Iris pigment epithelial cell (primary cell): ENCODE data around the genes KMT5B and TPCN2.

DNA sequence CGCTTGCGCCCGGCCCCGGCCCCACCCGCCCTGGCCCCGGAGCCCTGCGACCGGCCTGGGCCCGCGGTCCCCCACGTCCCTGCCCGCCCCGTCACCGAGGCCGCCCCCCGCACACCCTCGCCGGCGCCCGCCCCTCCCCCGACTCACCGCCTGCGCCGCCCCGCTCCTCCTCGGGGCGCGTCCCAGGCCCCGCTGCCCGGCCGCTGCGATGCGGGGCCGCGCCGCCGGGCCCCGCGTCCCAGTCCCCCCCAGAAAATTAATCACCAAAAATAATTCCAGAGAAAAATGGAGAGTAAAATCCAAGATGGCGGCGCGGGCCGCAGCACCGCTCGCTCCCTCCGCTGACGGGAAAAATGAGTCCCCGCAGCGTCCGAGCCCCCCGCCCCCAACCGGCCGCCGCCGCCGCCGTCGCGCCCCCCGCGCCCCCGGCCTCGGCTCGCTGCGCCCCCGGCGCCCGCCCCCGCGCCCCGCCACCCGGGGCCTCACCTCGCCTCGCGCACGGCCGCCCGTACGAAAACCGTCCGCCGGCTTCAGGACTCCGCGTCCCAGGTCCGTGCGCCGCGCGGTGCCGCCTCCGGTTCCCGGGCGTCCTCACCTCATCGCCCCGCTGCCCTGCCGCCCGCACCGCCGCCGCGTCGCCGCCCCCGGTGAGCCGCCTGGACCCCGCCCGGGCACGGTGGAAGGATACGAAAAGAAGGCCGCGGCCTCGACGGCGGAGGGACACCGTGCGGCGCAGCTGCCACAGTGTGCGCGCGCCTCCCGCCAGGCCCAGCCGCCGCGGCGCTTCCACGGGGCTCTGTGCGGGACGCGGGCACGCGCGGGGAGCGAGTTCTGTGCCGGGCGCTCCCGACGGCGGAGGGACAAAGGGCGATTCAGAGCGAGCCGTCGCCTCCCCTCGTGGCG, at the start of gene KMT5B:
TSS of gene KMT5B (minus strand) at position 306 of the 903 bp plus-strand sequence.
- RRBS = 2% methylated on average over 71 of the region's 144 CpGs

GRCh38 chr11:68257593-68258737, 13.8 kb downstream of the C11orf24 start:
- RRBS = 17% methylated on average over 3 of the region's 34 CpGs

GRCh38 chr11:68273017-68273540, 1.3 kb upstream of the C11orf24 start:
- RRBS = no CpG with 5 or more reads among the region's 14 CpGs

GRCh38 chr11:68347628-68348378, 35.4 kb downstream of the LRP5 start:
- RRBS = no CpG with 5 or more reads among the region's 42 CpGs

GRCh38 chr11:68403356-68403827, 57.2 kb upstream of the PPP6R3 start:
- RRBS = 97% methylated on average over 3 of the region's 21 CpGs

DNA sequence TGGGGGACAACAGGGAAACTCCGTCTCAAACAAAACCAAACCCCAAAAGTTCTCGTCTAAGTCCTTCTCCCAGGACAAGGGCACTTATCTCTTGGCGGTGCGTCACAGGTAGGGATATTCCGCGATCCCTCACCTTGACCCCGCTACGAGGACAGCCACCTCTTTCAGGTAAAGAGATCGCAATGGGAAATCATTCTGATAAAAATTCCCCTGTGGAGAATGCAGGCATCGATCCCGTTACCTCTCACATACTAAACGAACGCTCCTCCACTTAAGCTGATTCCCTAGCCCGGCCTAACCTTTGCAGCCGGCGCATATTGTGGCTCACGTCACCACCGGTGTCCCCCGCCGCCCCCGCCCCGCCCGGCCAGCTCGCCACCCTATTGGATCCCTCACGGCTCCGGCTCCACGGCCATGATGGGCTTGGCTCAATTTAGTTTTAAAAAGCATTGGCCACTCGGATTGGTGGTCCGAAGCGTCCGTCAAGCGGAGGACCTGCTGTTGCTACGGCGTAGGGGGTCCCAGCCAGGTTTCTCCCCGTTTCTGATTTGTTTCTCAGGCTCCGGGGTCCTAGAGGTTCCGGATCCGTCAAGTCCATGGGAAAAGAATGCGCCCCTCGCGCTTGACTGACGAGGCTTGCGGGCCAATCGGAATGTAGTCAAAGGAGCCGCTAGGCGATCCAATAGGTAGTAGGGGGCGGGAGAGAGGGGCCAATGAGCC, 457 bp upstream of the PPP6R3 start:
- RRBS = 0% methylated on average over 2 of the region's 47 CpGs

GRCh38 chr11:68542567-68543211, 82.1 kb downstream of the PPP6R3 start:
- RRBS = no CpG with 5 or more reads among the region's 5 CpGs

DNA sequence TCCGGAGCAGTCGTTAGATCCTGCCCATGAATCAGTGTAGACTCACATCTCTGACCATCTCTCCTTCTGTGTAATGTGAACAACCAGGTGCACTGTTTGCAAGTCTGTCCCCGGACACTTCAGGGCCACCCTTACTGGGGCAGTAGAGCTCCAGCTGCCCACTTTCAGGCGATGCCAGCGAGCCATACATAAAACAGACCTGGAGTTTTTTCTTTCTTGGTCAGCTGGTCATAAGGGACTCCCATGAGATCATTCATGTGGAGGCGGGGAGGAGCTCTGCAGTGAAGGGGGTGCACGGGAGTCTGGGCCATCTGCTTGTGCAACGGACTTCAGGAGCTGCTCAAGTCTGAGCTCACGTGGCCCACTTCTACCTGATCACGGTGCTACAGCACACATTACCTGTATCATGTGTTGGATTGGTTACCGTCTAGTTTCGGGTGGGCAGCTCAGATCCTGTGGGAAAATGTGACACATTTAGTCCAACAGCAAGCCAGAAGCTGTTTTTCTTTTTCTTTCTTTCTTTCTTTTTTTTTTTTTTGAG, 9.2 kb upstream of the MRGPRF start:
- RRBS = 89% methylated on average over 1 of the region's 12 CpGs

- RRBS = no CpG with 5 or more reads among the region's 25 CpGs
Observed at GRCh38 chr11:69048531-69049001, at the start of gene TPCN2. TPCN2 (plus strand) TSS chr11:69048932.

GRCh38 chr11:69074756-69075103, 26.0 kb downstream of the TPCN2 start:
- RRBS = no CpG with 5 or more reads among the region's 8 CpGs

GRCh38 chr11:69094359-69095408, 46.0 kb downstream of the TPCN2 start:
- RRBS = no CpG with 5 or more reads among the region's 22 CpGs

DNA sequence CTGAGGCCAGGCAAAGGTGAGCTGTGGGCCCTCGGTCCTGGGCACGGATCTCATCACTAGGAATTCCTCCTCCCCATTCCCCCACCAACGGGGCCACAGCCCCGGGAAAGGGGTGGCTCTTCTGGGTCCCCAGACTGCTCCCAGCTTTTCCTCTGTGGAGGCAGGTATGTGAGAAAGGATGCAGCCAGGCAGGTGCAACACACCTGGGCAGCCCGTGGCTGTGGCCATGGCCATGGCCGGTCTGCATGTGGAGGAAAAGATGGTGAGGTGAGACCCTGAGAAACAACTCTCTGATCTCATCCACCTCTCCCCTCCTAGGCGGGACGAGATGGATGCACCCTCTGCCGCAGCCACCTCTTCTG, 10.4 kb downstream of the SMIM38 start:
- RRBS = no CpG with 5 or more reads among the region's 9 CpGs

- RRBS = no CpG with 5 or more reads among the region's 14 CpGs
Observed at GRCh38 chr11:69299978-69300853, 6.3 kb downstream of the MYEOV start.

- RRBS = no CpG with 5 or more reads among the region's 64 CpGs
Observed at GRCh38 chr11:69638052-69638796, 2.7 kb upstream of the CCND1 start.

- RRBS = no CpG with 5 or more reads among the region's 20 CpGs
Observed at GRCh38 chr11:69644100-69644687, 3.2 kb downstream of the CCND1 start.

DNA sequence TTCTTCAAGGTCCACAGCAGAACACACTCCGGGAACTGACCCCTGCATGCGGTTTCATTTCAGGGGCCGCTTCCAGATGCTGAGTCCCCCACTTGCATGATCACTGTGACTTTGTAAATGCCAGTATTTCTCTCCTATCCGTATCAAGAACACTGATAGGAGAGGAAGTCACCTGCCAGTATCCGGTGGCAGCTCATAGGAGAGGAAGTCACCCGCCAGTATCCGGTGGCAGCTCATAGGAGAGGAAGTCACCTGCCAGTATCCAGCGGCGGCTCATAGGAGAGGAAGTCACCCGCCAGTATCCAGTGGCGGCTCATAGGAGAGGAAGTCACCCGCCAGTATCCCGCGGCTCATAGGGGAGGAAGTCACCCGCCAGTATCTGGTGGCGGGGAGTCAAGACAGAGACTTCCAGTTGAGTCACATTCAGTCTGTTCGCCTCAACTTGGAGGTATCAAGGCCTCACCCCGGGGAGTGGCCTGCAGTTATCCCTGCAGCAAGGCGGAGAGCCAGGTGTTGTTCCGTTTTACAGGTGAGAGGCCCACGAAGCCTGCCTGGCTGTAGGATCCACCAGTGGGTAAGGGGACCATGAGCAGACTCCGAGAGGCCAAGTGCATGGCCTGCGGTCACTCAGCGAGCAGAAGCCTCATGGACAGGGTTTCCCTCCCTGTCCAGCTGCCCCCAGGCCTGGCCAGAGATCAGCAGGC, 8.4 kb upstream of the FGF19 start:
- RRBS = no CpG with 5 or more reads among the region's 24 CpGs

- RRBS = no CpG with 5 or more reads among the region's 33 CpGs
Observed at GRCh38 chr11:69918720-69919243, 99.6 kb upstream of the FGF3 start.

DNA sequence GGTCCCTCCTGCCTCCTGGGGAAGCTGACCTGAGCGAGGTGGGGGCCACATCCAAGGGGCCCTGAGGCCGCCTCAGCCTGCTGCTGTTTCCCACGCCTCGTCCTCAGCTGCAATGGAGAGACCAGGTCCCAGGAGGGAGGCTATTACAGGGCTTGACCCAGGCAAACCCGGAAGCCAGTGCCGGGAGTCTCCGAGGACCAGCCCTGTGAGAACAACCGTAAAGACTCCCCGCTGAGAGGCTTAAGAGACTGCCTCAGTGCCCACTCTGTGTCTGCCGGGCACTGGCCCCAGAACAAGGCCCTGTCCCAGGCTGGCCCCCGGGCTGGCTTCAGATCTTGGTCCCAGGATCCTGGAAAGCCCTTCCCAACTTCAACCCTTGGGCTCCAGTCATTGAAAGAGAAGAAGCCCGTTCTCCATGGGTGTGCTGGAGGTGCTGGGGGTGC, 124.3 kb upstream of the FGF3 start:
- RRBS = 56% methylated on average over 4 of the region's 12 CpGs

DNA sequence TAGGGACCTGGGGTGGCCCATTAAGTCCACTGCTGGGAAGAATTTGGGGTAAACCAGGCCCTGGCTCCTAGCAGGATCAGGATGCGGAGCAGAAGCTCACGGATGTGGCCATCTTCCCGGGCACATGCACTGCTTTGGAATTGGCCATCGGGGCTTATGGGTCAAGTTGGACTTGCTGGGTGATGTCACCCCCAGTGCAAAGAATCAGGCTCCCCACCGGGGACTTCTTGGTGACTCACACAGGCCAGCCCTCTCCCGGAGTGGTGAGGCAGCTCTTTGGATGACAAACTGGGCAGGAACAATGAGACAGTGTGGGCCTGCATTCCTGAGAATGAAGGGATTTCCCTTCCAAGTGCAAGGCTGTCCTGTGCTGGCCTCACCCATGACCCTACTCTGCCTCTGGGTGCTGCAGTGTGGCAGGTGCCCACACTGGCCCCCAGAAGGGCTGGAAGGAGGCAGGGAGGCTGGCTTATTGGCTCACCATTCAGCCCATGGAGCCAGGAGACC, 128.8 kb upstream of the ANO1 start:
- RRBS = 55% methylated on average over 2 of the region's 6 CpGs

DNA sequence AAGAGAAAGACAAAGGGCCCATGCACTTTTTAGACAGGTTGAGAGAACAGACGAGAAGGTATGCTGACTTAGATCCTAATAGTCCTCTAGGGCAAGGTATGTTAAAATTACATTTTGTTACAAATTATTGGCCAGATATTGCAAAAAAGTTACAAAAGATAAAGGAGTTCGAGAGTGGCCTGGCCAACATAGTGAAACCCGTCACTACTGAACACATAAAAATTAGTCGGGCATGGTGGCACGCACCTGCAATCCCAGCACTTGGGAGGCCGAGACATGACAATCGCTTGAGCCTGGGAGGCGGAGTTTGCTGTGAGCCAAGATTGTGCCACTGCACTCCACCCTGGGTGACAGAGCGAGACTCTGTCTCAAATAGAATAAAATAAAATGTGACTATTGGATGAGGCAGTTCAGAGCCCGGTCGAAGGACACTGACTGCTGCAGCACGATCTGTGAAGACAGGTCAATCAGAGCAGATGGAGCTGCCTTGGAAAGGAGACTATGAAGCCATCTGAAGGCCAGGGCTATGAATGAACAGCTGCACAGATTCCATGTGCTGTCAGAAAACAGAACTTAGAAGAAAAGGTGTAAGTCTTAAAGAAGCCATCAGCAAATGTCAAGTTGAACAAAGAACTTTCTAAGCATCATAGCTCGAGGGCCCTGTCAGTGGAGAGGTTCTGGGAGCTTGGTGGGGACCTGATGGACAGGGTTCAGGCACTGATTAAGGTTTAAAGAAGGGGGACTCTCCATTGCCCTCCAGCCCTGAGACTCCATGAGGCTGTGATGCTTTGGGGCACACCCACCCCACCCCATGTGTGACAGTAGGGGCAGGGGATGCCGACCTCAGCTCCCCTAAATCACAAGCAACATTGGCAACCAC, 37.6 kb upstream of the ANO1 start:
- RRBS = no CpG with 5 or more reads among the region's 14 CpGs